LUHMES (cell line): ENCODE measurements around a stretch of chr9.

- PRO-cap: no peak
These were observed 65.9 kb downstream of the GPR21 start for GRCh38 chr9:123099206-123099873.

DNA sequence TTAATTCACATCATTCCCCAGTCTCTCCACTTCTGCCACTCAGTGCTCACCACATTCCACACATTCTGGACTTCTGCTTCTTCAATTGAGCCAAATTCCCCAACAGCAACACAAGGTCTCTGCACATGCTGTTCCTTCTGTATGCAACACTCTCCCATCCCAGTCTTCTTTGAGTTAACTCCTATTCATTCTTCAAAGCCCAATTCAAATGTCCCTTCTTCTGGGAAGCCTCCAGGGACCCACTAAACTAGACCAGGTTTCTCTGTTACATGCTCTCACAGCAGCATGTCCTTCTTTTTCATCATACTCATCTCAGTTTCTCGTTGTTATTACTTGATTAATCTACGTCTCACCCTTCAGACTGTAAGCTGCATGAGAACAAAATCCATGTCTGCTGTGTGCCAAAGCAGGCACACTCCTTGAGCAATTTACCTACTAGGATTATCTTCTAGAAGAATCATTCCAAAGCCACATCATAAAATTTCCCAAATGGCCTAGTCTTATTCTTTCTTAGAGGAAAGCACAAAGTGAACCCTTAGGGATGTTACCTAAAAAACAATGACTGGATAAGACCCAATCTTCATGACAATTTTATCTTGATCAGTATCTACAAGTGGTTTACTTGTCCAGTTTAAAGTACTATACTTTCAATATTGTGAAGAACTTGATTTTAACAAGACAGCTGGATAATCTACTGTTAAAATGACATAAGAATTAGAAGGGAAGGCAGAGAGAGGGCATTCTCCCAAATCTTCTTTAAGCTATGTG, 98.1 kb downstream of the GPR21 start:
- PRO-cap: no peak

- PRO-cap: no peak
These were observed 19.6 kb upstream of the CRB2 start for GRCh38 chr9:123336269-123336916.

DNA sequence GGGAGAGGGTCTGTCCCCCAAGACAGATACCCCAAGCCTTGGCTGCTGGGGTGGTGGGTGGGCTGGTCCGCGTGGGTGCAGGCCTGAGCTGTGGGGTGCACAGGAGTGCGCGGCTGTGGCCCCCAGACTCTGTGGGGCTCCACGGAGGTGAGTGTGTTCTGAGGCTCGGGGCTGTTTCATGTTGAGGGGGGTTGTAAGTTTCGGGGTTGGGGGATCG, 296 bp downstream of the CRB2 start:
- PRO-cap: no peak

- PRO-cap: no peak
These were observed 186.9 kb downstream of the CRB2 start for GRCh38 chr9:123542678-123543487.

DNA sequence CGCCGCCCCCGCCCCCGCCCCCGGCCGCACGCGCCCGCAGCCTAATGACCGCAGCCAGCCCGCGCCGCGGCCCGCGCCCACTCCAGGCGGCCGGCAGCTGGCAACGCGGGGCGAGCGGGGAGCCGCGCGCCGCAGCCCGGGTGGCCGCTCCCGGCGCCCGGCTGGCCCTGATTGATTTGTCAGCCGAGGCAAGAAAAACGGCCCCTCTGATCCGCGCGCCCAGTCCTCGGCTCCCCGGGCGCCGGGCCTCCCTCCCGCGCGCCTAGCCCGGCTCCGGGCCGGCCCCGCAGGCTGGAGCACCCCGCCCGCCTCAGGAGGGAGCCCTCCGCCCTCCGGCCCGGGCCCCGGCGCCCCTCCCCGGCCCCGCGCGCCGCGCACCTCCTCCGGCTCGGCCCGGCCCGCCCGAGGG, 11.9 kb upstream of the LHX2 start:
- PRO-cap: no peak

DNA sequence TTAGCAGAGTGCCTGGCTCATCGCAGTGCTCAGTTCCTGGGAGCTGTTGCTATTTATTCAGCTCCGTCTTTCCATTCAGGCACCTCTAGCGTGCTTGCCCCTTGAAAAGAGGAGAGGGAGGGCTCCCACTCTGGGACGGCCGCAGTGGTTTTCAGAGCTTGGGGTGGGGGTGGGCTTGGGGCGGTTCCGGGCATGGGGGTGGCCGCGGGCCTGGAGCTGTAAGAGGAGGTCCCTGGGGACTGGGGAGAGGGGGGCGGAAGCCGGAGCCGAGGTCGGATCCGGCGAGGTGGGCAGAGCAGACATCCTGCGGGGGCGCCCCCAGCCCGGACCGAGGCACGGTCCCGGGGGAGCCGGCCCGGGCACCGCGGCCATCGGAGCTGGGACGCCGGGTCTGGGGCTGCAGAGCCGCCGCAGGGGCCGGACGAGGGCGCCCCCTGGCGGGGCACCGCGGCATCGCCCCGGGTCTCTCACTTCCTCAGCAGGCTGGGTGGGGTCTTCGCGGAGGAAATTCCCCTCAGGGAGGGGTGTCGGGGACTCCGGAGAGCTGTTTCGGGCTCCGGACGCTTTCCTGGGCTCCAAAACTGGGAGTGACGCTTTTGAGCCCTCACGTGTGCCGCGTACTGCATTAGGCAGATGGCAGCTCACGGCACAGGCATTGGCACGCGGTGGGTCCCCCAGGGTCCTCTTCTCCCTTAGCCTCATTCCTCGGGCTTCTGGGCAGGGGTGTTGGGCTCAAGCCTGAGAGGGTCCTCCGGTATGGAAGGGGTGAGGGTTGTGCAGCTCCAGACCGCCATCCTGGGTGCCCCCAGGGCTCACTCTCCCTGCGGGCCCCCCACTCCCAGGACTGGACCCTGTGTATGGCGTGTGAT, 29.4 kb downstream of the LHX2 start:
- PRO-cap: no peak

DNA sequence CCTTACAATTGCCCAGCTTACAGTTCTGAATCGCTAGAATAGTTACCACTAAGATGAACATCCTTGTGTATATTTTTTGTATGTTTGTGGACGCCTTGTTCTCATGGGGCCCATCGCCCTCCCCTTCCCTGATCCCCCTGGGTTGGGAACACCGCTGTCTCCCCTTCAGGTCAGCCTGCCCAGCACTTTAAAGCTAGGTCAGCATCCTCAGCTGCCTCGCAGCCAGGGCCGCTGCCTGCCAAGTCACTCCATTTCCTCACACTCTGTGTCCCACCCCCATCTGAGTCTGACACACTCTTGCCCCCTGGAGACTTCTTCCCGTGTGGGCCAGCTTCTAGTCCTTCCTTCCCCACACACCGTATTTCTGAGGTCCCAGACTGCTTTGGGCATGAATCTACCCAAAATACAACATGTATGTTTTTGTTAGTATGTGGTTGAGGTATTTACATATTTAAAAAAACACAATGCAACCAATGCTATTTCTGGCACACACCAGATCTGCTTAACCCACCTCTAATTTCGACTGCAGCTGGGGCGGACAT, 120.5 kb upstream of the NEK6 start:
- PRO-cap: no peak

DNA sequence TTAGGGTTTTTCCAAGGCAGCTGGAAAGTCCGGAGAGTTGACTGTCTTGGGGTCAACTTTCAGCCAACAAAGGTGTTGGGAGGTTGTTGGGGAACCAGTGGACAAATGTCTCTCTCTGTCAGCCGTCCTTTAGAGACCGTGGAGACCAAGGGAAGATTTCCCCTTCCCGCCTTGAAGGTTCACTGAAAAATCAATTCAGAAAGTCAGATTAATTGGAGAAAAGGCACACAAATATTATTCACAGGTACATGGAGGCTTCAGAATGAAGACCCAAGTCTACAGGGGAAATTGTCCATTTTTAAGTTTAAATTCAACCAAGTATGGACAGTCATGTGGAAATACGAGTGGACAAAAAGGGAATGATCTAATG, 120.0 kb upstream of the NEK6 start:
- PRO-cap: no peak

DNA sequence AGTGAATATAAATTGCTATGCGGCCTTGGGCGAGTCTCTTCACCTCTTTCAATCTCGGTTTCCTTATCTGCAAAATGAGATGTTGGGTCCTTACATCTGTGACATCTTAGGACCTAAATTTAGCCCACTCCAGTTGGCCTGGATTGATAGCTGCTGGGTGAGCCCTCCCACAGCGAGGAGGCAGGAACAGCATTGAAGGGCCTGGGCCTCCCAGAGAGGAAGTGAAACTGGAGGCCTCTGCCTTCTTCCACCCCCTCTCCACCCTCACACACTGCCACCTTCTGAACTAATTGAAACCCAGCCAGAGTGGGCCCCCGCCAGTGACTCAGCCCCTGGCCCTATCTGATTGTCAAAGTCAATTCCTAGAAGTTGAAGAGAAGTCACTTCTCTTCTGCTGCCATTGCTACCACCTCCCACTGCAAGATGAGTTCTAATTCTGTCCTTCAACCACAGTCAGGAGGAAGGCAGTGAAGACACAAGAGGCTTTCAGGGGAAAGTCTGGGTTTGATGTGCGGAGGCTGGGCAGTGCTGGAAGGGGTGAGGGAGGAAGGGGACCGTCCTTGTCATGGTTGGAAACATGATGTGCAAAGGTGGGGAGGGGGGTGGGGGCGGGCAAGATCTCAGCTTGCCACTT, 55.2 kb upstream of the NEK6 start:
- PRO-cap: no peak

- PRO-cap: no peak
These were observed 35.4 kb upstream of the NEK6 start for GRCh38 chr9:124222329-124222719.

DNA sequence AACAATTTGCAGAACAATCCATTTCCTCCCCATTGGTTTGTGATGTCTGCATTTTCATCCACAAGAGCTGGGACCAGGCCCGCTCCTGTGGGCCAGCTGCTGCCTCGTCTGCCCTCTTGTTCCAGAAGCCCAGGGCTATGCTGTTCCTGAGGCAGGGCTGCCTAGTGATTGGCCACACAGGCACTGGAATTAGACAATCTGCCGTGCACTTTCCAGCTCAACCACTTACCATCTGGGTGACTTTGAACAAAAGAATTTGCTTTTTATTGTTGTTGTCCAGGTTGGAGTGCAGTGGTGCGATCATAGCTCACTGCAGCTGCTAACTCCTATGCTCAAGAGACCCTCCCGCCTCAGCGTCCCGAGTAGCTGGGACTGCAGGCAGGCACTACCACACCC, 1.3 kb upstream of the NEK6 start:
- PRO-cap: unidirectional peak, minus-strand start at position 111 of the sequence

- PRO-cap: no peak
These were observed 28.4 kb downstream of the NEK6 start for GRCh38 chr9:124285759-124286983.

DNA sequence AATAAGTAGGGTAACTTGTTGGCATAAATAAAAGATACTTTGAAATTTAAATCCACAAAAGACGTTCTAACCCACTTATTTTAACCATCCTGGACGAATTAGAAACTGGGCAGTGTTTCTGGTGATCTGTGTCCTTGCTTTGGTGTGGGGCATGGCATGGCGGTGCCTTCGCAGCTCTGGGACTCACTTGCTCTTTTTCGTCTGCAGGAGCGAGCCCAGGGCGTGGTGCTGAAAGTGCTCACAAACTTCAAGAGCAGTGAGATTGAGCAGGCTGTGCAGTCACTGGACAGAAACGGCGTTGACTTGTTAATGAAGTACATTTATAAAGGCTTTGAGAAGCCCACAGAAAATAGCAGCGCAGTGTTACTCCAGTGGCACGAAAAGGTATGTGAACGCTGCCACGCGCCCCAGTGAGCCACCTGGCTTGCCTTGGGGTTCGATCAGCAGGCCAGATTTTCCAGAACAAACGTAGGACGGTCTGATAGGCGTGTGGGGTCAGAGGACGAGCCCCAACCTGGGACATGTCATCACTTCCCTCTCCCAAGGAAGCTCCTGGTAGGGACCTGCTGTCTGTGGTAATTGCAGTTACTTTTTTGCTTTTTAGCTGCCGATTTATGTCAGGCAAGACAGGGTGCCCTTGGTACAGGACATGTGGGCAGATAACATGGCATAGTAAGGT, 13.0 kb downstream of the ARPC5L start:
- PRO-cap: no peak

- PRO-cap: no peak
These were observed 6.6 kb downstream of the GOLGA1 start for GRCh38 chr9:124934311-124934739.

DNA sequence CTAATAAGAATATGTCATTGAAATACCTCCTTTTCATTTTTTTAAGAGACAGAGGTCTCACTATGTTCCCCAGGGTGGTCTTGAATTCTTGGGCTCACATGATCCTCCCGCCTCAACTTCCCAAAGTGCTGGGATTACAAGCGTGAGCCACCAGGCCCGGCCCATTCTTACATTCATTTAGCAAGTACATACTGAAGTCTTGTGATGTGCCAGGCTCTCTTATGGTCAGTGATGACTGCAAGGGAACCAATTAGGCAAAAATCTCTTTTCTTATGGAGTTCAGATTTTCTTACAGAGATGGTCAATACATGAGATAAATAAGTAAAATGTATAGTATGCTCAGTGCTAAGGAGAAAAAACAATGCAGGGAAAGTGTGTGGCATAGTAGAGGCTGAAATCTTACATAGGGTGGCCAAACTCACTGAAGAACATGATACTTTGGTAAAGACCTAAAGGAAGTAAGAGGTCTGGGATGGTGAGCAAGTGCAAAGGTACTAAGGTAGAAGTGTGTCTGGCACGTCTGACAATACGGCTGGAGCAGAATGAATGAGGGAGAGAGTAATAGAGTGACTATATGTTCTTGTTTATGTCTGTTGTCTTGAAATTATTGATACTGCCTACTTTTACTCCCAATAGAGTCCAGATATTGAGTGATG, 27.0 kb downstream of the GAPVD1 start:
- PRO-cap: no peak

DNA sequence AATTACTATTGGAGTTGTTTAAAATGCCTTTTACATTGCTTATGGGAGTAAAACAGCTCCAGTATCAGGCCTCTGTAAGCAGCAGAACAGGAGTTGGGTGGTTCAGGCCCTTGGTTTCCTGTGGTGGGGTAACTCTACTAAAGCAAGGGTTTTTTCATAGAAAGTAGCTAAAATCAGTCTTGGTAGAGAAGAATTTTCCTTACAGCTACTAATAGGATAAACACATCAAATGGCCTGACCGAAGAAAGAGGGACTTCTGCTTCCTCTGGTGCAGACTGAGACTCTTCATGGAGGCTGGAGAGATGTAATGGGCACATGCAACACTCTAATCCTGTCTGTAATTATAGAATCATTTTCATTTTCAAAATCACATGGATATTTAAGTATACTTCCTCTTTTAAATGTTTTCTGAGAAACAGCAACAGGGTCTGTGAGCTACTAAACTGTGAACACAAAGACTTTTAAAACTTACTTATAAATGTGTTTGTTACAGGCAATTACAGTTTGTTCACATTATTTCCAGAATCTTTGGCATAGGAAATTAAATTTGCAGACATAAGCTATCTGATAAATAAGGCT, 176.9 kb downstream of the MAPKAP1 start:
- PRO-cap: no peak

DNA sequence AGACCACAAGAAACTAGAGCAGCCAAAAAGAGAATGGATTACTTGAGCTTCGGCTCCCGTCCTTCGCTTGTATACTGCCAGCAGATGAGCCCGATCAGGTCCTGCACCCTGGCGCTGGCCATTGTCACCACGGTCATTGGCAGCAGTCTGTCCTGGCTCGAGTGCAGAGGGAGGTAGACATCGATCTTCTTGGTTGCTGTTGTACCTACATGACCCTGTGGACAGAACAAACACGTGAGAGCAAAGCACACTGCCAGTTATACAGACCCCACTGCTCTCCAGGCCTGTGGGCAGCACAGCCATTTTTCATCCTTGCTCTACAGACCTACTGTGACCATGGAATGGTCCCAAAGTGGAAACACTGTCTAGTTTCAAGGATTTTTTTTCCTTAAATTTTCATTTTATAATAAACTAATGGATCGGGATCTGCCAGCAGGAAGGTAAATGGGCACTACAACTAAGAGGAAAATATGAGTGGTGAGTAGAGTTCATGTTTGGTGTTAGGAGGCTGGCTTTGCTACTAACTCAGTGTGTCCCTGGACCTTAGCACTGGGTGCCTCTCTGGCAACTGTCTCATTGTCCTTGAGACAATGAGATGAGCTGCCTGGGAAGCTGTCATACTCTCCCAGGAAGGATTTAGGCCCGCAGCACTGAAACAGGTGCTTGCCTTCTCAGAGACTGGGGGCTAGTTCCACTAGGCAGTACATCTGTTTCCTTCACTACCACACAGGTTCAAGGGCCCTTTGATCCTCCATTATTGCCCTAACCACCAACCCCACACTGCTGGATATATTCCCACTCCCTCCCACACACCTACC, 121.3 kb downstream of the MAPKAP1 start:
- PRO-cap: no peak

DNA sequence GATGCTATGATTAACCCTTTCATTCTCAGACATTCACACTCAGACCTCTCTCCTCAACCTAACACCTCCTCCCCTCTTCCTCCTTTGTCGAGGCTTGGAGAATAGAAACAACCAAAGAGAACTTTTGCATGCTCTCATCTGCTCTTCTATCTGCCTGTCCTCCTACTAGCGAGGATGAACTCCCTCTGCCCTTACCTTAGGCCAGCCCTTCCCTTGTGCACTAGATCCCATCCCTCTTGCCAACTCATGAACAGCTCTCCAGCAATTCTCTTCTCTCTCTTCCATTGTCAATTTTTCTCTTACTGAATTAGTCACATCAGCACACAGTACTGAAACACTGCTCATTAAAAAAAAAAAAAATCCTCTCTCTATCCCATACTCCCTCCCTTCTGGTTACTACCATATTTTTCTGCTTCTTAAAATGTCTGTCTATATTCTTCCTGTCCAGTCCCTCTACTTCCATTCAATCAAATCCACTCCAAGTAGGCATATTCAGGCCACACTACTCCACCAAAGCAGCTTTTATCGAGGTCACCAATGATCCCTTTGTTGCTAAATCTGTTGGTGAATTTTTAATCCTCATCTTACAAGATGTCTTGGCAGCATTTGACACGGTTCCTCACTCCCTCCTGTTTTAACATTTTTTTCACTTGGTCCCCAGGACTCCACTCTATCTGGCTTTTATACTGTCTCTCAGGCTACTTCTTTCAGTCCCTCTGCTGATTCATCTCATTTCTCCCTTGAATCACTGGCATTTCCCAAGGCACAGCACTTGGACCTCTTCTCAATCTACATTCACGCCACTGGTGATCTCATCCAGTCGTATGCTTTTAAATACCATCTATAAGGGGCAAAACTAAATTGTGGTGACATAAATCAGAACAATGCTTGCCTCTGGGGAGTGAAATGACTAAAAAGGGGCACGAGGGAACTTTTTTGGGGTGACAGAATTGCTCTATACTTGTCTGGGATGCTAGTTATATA, 47.3 kb downstream of the MAPKAP1 start:
- PRO-cap: no peak

DNA sequence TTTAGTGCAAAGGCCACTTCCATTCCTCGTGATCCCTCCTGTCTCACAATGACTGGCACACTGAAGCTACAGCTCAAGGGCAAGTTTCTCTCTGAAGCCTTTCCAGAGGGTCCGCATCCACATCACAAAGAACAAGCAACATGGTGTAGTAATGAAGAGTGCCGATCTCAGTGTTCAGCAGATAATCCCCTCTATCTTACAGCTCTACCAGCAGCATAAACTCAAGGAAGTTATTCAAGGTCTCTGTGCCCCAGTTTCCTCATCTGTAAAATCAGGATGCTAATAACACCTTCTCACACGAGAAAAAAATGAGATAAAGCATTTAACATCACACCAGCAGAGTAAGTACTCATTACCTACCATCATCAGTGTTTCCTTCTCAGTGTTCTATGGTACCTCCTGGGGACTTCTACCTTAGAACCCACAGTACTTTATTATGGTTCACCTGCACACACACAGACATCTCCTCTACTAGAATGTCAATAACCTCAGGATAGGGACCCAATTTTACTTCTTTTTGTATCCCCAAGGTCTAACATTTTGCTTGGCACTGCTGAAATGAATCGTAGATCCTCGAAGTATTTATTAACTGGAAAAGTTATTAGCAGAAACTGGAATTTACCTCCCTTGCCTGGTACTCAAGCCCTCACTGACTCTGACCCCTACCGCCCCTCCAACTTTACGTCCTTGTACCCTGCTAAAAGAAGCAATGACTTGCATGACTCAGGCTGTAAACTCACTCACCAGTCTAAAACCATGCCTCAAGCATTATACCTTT, 2.8 kb downstream of the MAPKAP1 start:
- PRO-cap: no peak